ENCODE measurements around the gene ACAA2.

DNA sequence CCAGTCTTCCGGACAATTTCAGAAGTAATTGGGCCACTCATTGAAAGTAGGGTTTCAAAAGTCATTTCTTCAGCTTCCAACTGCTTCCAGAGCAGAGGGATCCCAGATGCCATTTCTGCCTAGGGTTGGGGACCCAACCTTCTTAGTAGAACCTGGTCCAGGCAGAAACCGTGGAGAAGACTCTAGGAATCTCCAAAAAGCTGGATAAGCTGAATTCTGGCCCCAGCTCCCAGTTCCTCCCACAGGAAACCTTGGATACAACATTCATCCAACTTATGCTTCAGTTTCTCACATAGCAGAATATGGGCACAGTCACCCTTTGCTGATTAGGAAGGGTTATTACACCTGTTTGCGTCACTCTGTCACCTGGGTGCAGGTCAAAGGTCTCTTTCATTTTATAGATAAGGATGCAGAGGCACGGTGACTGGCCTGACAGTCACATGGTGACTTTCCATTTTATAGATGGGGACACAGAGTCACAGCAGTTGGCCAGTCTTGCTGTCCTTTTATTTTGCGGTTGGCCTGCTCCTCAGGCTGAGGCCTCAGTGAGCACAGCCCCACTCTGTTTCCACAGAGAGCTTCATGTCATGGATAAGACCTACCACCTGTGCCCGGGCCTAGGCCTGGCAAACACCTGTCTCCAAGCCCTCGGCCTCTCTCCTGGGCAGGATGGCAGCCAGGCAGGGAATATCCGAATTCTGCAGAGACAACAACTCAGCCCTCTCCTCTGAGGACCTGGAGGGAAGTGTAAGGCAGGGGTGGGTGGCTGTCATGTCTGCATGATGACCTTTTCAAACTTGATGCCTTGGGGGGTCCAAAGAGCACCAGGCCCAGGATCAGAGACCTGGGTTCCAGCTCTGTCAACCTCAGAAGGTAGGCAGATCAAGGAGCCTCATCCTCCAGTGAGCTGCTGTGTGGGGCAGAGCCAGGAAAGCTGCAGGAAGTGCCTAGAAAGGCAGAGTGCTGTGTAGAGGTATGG lies 148.8 kb downstream of the SMAD7 start:
- PRO-cap: no peak
- RAMPAGE, long total RNA: no peak

- PRO-cap: no peak
- RAMPAGE, long total RNA: no peak
Observed at GRCh38 chr18:48825314-48825825, 125.4 kb downstream of the SMAD7 start.

DNA sequence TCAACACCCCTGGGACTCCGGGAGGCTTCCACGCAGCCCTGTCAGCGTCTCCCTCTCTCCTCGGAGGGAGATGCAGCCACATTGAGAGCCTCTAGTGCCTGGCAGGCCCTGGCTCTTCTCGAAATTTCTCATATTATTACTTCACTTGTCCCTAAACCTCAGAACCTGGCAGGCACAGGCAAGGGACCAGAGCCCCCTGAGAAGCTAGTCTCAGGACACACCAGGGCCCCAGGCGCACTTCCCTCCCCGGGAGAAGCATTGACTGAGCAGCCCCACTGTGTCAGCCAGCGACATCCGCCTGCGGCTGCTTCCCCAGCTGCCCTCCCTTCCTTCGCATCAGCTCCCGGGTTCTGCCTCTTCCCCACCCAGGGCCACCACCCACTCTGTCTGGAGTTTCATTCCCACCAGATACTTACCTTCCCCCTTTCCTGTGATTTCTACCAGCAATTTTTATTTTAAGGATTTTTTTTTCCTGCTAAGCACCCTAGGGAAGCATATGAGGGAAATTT lies 99.3 kb downstream of the SMAD7 start:
- PRO-cap: no peak
- RAMPAGE, long total RNA: no peak

DNA sequence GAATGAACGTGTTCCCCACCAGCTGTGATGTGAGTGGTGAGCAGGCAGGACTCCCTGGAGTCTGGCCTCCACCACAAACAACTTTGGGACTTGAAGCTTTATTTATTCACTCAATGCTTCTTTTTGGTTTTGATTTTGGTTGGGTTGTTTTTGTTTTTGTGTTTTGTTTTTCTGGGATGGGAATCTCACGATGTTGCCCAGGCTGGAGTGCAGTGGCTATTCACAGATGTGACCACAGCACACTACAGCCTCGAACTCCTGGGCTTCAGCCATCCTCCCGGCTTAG lies 71.0 kb downstream of the SMAD7 start:
- PRO-cap: no peak
- RAMPAGE, long total RNA: no peak

DNA sequence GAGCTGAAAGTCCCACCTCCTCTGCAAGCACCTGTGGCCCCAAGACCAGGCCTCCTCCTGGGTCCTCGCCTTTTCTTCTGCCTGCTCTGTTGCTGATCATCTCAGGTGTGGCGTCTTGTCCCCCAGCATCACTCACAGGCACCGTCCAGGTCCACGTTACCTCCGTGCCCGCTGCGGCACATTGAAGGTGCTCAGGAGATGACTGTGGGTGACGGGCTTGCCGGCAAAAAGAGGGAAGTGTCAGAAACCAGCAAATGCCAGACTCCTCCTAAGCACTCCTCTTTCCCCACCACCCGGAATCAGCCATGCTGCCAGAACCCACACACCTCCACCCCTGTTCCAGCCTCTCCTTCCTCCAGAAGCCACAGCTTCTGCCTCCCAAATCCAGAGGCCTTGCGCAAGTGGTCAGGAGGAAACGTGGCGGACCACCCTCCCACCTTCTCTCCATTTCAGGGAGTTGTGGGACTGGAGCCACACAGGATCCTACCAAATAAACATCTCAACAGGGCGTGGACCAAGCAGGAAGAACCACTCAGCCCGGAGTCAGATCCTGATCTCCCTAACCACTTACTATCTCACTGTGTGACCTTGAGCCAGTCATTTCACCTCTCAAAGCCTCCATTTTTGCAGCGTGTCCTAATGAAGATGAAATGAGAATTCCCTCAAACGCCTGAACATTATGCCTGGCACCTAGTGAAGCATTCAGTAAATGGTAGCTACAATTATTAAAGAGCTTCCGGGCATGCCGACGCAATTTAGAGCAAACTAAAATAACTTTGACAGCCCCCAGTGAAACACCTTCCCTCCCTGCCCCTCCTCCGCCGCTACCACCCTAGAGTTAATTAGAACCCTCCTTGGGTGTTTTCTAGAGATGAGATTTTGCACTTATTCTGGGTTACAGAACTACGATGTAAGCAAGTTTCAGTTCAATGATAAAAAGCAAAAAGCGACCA lies 33.0 kb downstream of the SMAD7 start:
- PRO-cap: no peak
- RAMPAGE, long total RNA: no peak

DNA sequence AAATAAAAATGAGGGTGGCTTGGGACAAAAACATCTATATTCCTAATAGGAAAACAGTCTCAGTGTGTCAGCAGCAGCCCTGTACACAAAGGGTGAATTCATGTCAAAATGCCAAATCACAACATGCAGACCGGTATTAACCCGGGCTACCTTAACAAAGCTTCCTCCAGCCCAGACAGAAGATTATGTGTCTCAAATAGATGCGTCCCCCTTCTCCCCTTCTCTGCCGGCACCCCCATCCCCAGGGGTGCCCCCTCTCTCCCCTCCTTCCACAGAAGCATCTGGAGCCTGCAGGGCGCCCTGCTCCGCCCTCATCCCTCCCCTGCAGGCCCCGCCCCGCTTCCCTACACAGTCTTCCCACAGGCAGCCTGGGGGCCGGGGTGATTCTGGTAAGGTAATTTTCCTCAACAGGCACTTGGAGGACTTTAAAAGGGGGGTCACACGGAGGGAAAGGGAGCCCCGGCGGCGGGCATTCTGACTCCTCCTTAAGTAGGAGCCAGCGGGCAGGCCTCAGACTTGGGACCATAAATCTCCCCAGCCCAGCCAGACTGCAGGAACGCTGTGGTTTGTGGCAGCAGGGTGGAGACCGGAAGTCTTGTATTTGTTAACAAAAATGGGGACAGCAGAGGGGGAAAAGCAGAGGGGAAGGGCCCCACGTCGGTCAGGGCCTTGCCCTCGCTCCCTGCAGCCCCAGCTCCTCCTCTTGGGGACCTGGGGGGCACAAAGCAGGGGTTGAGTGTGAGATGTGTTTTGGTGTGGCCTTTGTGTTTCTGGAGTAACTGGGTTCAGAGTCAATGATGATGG lies 28.0 kb downstream of the SMAD7 start:
- PRO-cap: no peak
- RAMPAGE, long total RNA: no peak

DNA sequence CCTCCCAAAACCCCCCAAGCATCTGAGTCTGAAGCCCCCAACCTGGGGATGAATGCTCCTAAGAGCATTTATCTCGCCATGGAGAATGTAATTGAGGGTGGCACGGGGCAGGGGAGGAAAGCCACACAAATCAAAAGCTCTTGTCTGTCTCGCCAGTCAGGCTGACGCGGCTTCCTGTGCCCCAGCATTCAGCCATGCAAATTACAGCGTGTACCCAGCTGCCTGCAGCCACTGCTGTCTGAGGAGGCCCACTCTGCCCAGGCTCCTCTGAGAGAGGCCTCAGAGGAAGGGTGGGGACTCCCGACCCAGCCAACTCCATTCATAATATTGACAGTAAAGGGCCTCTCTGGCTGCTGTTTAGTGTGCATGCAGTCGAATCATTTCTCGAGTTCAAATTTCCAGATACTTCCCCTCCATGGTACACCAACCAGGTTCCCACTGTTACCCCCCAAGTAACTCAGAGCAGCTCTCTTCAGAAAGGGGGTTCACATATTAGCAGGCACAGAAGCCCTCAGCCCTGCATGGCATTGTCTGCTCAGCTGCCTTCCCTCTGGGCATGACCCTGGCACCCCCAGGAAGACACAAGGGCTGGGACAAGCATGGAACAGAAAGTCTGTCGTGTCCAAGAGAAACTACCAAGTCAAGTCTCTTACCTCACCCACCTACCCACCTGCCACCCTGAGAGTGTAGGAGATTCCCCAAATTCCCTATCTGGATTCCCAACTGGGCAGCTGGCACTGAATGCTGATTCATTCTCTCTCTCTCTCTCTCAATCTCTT lies 21.8 kb downstream of the SMAD7 start:
- PRO-cap: unidirectional peak, plus-strand start at position 231 of the sequence
- RAMPAGE, long total RNA: no peak

DNA sequence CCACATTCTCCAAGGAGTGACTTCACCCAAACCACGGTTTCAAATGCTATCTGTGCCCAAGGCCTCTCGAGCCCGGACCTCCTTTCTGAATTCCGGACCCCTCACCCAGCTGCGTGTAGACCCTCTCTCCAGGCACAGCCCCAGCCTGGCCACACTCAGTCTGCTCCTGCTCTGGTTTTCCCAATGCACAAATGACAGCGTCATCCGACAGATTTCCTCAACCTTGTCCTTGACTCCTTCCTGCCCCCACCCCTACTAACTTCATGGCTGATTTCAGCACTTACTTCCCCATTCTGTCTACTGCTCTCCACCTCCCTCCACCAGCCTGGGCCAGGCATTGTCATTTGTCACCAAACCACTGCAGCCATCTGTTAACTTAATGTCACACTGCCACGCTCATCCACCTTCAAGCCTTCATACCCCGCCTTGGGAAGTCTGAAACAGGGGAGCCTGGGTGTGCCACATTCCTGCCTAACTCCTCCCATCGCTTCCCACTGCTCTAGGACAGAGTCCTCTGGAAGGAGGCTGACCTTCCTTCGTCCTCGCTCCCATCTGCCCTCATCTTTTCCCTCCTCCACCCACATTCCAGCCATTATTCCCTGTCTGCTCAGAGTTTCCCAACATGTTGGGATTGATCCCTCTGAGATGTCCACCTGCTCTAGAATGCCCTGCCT lies 42.0 kb upstream of the SMAD7 start:
- PRO-cap: no peak
- RAMPAGE, long total RNA: no peak

- PRO-cap: no peak
- RAMPAGE, long total RNA: no peak
Observed at GRCh38 chr18:49031458-49032194, 80.9 kb upstream of the SMAD7 start.

- PRO-cap: no peak
- RAMPAGE, long total RNA: no peak
Observed at GRCh38 chr18:49052531-49053369, 102.0 kb upstream of the SMAD7 start.

DNA sequence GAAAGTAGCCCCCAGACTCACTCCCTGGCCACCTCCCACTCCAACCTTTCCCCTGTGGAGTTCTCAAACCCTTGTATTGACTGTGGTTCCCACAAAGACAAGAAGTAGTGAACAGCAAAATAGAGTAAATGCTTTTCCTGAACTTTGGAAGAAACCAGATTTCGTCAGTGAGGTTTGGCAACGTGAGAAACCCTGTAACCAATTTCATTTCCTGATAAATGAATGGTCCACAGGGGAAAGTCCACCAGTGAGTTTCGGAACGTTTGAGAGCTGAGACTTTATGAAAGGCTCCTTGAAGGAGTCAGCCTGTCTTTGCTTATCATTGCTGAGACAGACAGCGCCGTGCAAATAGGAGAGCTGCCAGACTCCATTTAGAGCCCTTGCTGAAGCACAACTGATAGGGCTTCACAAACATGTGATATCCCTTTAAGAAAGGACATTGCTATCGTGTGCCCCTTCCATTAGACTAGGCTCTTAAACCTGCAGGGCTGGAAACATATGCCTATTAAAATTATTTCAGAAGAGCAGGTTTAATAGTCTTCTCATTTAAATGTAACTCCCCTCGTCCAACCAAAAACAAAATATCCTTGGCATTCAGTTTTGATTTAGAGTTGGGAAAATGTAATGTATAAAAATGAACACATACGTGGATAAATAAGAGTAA lies 121.8 kb upstream of the SMAD7 start:
- PRO-cap: unidirectional peak, plus-strand start at position 244 of the sequence
- RAMPAGE, long total RNA: no peak

- PRO-cap: no peak
- RAMPAGE, long total RNA: start-site peak on the minus strand at chr18:49316932-49316966, 6 reads
Observed at GRCh38 chr18:49316692-49317456, 143.6 kb downstream of the DYM start.

- PRO-cap: no peak
- RAMPAGE, long total RNA: no peak
Observed at GRCh38 chr18:49564156-49564933, 2.5 kb downstream of the LIPG start.

DNA sequence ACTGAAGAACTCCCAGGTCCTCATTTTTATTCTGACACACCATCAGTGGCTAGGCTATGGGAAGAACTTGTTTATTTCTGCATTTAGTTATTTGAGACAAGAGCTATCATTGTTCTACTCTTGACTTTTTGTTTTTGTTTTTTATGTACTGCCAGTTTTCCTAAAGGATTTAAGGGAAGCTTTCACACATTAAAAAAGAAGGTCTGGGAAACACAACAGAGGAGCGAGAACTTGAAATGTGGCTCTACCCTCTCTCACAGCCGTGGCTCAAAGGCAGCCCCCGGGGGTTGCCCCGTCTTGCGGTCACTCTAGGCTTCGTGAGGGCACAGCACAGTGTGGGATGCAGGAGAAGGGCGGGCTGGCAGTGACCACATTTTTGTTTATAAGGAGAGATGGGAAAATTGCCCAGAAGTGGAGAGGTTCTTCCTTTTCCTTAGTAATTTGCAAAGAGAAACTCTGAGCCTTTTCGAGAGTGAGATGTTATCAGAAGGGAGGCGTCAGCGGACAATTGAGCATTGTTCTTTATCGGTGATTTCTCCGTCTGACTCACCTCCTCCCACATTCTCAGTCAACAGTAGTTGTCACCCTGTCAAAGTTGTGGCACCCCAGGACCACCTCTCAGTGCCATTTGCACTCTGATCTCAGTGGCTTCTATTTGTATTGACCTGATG lies 89.8 kb downstream of the ACAA2 start:
- PRO-cap: no peak
- RAMPAGE, long total RNA: no peak

DNA sequence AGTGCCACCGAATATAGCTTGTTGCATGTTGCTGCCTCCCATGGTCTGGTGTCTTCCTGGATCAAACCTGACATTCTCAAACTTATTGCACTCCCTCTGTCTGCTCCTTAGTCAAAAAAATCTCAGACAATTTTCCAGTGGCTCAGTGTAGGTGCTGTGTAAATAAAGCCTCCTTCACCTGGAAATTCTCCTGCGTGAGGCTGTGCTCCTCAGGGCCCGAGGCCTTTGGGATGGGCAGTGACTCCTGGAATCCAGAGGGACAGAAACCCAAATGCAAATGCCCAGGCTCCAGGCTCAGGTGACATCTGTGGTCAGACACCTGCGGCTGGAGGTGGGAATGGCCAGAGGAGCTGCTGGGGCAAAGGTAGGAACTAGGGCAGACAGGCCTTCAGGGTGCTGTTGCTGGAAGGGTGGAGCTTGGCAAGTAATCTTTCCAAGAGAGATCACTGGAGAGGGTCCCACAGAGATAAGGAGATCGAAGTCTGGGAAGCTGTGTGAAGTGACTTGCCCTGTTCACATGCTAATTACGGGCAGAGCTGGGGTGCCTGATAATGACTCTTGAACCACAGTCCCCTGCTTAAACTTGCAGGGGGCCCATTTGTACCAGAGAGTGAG lies 82.5 kb downstream of the ACAA2 start:
- PRO-cap: no peak
- RAMPAGE, long total RNA: no peak

DNA sequence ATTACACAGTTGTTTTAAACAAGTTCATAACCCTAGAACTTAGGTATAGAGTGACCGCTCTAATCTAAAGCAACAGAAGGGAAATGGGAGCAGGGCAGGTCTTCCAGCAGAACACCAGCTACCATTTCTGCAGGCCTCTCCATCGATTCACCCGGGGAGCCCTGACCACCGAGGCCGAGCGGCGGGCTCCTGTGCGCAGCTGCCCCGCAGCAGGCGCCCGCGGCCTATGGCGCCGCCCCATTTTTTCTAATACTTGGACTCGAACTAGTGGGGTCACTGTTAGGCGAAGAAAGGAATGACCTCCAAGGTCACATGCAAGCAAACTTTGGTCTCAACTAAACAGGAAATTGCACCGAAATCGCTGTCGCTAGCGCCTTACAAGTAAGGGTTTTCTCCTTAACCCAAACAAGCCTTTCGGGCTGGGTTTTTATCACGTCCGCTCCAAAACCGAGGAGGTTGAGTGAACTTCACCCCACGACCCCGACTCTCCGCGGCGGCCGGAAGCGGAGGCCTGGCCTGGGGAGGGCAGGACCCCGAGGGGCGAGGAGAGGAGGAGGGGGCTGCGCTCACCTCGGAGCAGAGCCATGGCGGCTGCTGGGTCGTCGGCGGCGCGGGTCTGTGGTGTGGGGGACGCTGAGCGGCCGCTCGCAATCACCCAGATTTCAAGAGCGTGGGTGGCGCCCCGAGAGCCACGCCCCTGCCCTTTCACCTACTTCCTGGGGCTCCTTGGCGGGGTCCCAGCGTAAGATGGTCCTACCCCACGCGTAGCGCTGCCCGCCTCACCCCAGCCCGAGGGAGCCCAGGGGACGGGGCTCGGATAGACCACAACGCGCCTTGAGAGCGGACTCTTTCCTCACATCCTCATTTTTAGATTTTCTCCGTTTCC lies at the start of gene ACAA2:
Gene ACAA2 (minus strand): TSS at position 635 of the 886 bp plus-strand sequence.
- PRO-cap: bidirectional peak, plus-strand start at position 740 of the sequence, minus-strand start at position 625 of the sequence
- RAMPAGE, long total RNA: start-site peak on the minus strand centred at position 648 of the sequence, 57 bp wide, 314 reads

DNA sequence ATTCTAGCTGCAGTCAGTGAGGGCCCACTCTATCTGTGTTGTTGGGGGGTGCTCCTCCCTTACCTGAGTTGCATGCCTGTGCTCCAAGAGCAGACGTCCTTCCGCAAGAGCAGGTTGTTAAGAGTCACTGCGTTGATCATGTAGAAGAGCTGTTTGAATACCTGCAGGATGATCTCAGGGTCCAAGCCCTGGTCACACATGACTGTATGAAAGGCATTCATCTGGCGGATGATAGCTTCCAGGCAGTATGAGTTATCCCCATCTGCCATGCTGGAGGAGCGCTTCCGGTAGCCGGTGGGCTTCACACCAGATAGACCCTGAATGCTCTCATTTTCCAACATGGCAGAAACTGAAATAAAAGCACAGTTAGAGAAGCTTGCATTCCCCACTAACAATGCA lies 24.1 kb upstream of the ACAA2 start:
- PRO-cap: no peak
- RAMPAGE, long total RNA: no peak

DNA sequence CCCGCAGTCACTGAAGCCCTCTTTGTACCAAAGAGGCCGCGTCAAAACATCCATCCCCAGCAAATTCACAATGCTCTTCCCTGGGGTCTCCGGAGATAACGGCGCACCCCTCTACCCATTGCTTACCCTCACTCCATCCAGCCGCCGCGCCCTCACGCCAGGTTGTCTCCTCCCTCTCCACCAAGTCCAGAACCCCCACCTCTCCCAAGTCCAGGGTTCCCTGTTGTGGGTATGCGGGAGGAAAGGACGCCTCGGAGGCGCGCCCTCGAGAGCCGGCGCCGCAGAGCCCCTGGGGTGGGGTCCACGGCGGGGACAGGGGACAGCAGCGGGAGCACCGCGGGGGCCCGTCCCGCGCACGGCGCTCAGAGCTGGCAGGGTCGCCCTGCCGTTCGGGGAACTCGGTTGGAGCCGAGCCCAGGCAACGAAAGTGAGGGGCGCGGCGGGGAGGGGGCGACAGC lies 870 bp downstream of the MYO5B start:
- PRO-cap: no peak
- RAMPAGE, long total RNA: no peak

GRCh38 chr18:50287022-50287498 lies 432 bp downstream of the CXXC1 start:
- PRO-cap: no peak
- RAMPAGE, long total RNA: no peak

DNA sequence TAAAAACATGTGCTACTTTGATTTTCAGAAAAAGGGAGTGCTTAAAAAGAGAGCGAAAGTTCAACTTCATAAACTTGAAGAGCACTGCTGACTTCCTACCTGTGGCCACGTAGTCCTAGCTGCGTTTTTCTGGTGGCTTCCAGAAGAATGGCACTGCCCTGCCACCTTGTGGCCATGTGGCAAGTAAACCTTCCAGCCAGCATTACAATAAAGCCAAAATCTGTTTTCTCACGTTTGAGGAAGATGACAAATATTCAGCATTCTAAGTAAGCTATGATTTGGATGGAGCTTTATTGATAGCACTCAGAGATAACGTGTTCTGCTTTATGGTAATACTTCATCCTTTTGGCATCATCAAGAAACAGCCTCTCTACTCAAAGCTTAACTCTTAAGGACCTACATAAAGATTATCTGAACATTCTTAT lies 17.6 kb upstream of the SKA1 start:
- PRO-cap: no peak
- RAMPAGE, long total RNA: no peak

All from vagina (tissue), 1 donor.